AG04450 (cell line): ENCODE results near the genes LRIT2 and MMRN2.

DNA sequence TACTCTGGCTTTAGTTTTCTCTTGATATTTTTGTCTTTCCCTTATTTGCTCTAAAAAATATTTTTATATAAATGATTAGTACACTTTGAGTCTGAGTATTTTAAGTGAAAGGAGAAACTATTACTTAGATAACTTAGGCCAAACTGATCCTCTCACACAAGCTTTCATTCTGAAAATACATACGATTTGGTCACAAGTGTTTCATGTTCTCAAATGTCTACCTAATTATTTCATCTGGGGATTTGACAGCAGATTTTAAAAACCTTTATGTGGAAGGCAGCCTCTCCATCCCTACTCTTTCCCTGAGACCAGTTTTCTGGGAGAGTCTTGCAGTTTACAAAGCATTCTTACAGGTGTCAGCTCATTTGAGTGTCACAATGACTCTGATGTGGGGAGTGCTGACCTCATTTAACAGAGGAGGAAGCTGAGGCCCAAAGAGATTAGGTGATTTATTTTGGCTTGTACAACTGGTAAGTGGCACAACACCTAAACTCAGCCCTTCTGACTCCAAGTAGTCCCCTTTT is 33.1 kb upstream of the MAT1A start:
- CAGE, long polyA plus RNA: no peak
- RRBS: no CpG with 5 or more reads among the region's 1 CpG

DNA sequence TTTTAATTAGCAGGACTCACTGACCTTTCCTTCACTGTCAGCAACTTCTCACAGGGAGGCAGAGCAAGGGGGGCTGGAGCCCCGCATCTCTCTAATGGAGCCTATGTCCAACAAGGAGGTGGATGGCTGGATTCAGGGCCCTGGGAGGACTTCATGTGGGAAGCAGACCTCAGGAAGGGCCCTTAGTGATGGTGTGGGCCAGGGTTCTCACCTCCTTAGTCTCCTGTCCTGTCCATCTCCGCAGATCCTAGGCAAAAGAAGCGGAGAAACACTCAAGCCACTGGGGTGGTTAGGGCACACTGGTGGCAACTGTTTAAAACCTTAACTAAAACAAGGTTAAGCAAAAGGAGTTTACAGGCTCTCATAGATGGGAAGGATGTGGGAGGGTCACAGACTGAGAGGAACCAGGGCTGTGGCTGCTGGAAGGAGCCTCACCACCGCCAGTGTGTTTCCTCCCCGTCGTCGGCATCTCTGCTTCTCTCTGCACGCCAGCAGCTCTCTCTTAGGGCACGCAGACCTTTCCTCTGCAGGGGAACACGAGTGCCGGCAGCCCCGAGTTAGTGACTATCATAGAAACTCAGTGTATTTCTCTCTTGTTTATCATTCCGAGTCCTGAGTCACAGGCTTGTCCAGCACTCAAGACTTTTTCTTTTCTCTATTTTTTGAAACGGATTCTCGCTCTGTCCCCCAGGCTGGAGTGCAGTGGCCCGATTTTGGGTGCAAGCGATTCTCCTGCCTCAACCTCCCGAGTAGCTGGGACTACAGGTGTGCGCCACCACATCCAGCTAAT is 8.2 kb upstream of the SH2D4B start:
- CAGE, long polyA plus RNA: no peak
- RRBS: no CpG with 5 or more reads among the region's 19 CpGs

DNA sequence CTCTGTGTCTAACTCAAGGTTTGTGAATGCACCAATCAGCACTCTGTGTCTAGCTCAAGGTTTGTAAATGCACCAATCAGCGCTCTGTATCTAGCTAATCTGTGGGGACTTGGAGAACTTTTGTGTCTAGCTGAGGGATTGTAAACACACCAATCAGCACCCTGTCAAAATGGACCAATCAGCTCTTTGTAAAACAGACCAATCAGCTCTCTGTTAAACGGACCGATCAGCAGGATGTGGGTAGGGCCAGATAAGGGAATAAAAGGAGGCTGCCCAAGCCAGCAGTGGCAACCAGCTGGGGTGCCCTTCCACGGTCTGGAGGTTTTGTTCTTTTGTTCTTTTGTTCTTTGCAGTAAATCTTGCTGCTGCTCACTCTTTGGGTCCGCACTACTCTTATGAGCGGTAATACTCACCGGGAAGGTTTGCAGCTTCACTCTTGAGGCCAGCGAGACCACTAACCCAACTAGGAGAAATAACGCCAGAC is 90.2 kb upstream of the NRG3 start:
- CAGE, long polyA plus RNA: no peak
- RRBS: no CpG with 5 or more reads among the region's 9 CpGs

GRCh38 chr10:84172870-84173416 is 658 bp upstream of the GPR15LG start:
- CAGE, long polyA plus RNA: no peak
- RRBS: no CpG with 5 or more reads among the region's 5 CpGs

DNA sequence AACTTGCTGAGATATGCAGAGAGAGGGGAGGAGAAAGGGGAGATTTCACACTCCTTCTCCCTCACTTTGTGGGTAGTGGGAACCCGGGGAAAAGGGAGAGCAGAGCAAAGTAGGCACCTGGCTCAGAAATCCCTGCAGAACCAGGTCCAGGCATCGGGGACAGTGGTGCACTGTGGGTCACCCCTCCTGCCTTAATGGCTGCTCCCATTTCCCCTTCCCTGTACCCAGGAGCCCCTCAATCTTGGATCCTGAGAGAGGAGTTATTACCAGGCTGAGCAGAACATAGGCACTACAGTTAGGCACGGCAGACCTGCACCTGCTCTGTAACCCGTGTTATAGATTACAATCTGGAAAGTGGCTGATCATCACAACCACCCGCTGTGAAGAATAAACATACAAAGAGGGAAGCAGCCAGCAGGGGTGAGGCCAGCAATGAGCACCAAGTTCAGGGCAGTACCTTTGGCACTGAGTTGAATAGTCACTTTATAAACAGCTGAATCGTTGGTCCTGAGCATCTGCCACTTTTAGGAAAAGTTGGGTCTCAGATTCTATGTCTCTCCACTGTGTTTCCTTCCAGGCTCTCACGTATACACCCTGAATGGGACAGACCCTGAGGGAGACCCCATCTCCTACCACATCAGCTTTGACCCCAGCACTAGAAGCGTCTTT is 1.7 kb downstream of the CDHR1 start:
- CAGE, long polyA plus RNA: no peak
- RRBS: no CpG with 5 or more reads among the region's 8 CpGs

GRCh38 chr10:84225382-84225871 is at the start of gene LRIT2:
LRIT2 (minus strand) TSS chr10:84225544.
- CAGE, long polyA plus RNA: no peak
- RRBS: no CpG with 5 or more reads among the region's 6 CpGs

- CAGE, long polyA plus RNA: no peak
- RRBS: no CpG with 5 or more reads among the region's 16 CpGs
These were observed 2.0 kb downstream of the CCSER2 start for GRCh38 chr10:84329969-84331110.

DNA sequence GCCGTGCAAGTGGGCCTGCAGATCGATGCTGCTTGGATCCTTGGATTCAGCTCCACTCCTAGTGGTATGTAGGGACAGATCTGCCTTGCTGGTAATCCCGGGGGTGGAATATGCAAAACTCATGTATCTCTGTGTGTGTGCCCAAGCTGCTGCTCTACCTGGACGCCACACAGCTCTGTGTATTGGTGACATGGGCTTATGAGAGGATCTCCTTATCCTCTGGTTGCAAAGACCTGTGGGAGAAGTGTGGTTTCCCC is 87.4 kb downstream of the CCSER2 start:
- CAGE, long polyA plus RNA: no peak
- RRBS: no CpG with 5 or more reads among the region's 4 CpGs

- CAGE, long polyA plus RNA: no peak
- RRBS: no CpG with 5 or more reads among the region's 6 CpGs
These were observed 754.4 kb downstream of the GRID1 start for GRCh38 chr10:85612116-85612671.

DNA sequence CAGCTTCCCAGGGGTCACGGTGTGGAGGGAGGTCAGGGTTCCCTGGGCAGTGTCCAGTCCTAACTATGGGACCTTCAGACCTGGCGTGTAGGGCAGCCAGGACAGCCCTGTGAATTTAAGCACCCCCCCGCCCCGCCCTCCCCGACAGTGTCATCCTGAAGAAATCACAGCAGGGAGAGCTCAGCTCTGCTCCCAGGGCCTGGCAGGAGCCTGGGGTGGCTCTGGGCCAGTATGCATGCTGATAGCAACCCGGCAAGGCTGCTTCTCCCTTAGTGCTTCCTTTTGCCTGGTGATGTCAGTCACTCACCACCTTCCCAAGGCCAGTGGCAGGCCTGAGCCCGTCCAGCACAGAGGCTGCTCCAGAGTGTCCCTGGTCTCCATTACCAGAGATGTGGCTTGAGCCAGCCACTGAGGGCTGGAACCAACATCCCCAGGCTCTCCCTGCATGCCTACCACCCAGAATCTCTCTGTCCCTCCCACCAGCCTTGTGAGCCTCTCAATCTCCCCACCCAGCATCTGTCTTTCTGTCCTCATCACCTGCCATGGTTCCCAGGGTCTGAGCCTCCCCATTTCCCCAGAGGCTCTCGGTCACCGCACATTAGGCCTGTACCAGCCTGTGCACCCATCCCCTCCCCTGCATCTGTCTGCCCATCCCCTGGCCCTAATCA is 6.6 kb upstream of the LDB3 start:
- CAGE, long polyA plus RNA: no peak
- RRBS: no CpG with 5 or more reads among the region's 9 CpGs

GRCh38 chr10:86730095-86730519 is 26.3 kb upstream of the BMPR1A start:
- CAGE, long polyA plus RNA: no peak
- RRBS: no CpG with 5 or more reads among the region's 3 CpGs

DNA sequence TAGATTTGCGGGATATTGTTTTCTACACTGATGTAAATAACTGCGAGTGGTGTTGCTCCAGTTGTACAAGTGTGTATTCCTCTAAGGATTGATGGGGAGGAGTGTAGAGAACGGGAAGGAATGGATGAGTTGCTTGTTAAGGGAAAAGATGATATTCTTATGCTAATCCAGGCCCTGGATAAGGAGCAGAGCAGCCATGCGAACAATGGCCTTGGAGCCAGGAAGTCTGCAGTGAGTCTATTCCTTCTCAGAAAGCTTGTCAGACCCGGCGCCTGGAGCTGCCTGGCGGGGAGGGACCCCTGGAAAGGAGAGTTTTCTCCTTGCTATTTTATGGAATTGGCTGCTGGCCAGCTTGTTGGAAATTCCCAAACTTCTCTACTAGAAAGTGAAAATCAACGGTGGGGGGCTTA is 89.1 kb downstream of the MMRN2 start:
- CAGE, long polyA plus RNA: no peak
- RRBS: no CpG with 5 or more reads among the region's 8 CpGs

DNA sequence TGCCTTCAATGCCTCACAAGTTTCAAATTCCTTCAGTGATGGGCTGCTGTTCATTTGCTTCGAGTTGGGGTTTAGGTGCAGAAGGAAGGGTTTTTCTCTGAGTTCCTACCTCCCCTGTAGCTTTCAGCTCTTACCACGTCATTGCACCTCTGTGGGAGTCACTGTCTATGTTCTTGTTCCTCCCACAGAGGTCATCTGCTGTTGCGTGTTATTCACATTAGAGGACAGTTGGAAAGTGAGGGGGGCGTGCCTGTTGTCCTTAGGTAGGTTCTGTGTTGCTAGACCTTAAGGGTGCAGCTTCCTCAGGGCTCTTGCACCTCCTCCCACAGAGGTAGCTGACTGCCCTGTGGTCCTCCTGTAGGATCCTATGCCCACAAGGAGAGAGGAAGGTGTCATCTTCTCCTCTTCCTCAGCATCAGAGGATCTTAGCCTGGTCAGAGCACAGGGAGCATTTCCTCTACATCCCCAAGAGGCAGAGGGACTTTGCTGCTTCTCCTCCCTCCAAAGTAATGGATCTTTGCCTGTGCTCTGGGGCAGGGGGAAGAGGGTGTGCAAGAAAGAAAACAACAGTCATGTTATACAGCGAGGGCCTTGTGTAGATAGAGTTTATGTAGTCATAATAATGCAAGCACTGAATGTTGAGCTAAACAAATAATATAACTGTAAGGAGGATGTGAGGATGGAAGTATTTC is 48.8 kb downstream of the MMRN2 start:
- CAGE, long polyA plus RNA: no peak
- RRBS: no CpG with 5 or more reads among the region's 5 CpGs

GRCh38 chr10:86957380-86958207 is at the start of gene MMRN2:
MMRN2 (minus strand) TSS chr10:86957615.
- CAGE, long polyA plus RNA: no peak
- RRBS: no CpG with 5 or more reads among the region's 14 CpGs

DNA sequence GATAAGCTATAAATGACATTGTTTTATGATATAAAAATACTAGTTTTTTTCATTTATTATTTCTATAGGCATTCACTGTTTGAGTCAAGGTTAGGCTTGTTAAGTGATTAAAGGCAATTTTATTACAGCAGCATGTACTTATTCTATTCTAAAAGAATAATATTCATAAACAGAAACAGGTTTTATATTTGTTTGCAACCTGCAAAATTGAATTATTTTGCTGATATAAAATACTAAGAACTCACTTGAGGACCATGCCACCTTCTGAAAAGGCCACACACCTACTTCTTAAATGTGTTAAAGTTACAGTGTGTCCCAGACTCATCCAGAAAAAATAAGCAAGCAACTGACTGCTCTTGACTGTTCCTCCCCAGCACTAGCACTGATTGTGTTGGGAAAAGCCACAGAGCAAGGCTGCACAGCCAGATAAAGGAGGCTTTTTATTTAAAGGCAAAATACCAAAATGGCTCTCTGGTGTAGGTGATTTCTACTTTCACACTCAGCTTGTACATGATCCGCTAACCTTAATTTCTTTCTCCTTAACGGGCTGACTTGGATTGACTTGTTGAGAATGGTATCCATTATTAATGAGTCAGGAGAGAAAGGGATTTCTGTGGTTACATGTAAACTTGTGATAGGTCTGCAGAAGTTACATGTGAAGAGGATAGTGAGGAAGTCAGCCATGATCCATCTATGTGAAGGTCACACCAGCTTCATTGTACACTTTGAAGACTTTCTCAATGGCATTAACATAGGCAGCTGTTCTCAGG is 31.2 kb downstream of the FAM25A start:
- CAGE, long polyA plus RNA: no peak
- RRBS: no CpG with 5 or more reads among the region's 2 CpGs

DNA sequence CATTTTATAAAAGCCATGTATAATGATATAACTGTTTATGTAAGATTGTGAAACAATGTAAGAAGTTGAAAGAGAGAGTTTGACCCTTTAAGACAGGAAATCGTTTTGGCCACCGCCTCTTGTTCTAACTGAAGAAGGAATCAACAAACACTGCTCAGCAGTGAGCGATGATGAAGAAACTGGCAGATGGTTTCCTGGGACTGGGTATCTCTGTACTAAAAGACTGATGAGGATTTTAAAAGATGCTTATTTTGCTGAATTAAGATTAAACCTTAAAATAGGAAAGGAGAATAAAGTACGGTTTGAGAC is 27.6 kb downstream of the MINPP1 start:
- CAGE, long polyA plus RNA: no peak
- RRBS: no CpG with 5 or more reads among the region's 4 CpGs

DNA sequence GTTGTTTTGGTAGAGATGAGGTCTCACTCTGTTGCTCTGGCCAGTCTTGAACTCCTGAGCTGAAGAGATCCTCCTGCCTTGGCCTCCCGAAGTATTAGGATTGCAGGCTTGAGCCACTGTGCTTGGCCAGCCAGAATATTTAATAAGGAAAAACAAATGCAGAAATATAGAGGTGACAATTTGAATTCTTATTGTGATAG is 4.3 kb downstream of the PAPSS2 start:
- CAGE, long polyA plus RNA: no peak
- RRBS: no CpG with 5 or more reads among the region's 1 CpG

DNA sequence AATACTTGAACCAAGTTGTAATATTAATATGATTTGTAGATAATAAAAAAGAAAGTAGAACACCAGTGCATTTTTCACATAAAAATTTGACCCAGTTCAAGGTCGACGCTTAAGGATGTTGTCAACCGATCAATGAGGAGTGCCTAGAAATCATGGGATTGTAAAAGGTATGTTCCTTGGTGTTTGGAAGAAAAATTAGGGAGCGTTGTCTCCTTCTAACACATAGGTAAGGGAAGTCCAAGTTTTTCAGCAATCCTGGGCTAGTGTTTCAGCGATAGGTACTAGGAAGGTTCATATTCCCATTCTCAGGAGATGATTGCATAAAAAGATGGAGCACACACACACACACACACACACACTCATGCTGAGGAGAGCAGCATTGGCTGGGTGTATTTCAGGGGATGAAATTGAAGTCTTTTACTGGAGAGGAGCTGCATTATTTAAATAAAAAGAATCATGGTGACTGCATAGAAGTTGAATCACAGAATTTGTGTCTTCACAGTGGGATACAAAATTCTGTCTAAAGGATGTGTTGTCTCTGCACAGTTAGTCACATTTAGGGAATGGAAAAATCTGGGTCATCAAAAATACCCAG is 10.7 kb downstream of the PAPSS2 start:
- CAGE, long polyA plus RNA: no peak
- RRBS: no CpG with 5 or more reads among the region's 5 CpGs

- CAGE, long polyA plus RNA: no peak
- RRBS: no CpG with 5 or more reads among the region's 21 CpGs
These were observed 745 bp upstream of the ATAD1 start for GRCh38 chr10:87818650-87819291.

DNA sequence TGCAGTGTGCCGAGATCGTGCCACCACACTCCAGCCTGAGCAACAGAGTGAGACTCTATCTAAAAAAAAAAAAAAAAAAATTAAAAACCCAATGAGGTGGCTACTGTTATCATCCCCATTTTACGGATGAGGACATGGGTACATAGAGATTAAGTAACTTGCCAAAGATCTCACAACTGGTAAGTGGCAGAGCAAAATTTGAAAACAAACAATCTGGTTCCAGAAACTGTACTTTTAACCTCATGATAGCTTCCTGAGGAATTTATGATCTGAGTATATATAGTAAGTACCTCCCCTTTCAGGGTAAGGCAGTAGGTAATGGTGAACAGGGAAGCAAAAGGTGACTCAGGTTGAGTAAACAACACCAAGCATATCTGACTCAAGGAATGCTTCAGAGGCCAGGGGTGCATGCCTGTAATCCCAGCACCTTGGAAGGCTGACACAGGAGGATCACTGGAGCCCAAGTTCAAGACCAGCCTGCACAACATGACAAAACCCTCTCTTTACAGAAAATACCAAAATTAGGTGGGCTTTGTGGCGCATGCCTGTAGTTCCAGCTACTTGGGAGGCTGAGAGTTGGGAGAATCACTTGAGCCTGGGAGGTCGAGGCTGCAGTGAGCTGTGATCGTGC is 21.1 kb downstream of the KLLN start:
- CAGE, long polyA plus RNA: no peak
- RRBS: no CpG with 5 or more reads among the region's 6 CpGs